Camera-type eye (tissue), 1 donor: Measurements from ENCODE around the genes PSMD10, PAK3, DCX, ALG13 and HTR2C.

GRCh38 chrX:107674929-107675144, 46.5 kb downstream of the PRPS1 start:
- RAMPAGE, long total RNA = no peak

GRCh38 chrX:107716643-107717124, 58.9 kb downstream of the TSC22D3 start:
- RAMPAGE, long total RNA = no peak

GRCh38 chrX:107731692-107732637, 43.6 kb downstream of the TSC22D3 start:
- RAMPAGE, long total RNA = no peak

GRCh38 chrX:107740531-107741246, 34.9 kb downstream of the TSC22D3 start:
- RAMPAGE, long total RNA = no peak

DNA sequence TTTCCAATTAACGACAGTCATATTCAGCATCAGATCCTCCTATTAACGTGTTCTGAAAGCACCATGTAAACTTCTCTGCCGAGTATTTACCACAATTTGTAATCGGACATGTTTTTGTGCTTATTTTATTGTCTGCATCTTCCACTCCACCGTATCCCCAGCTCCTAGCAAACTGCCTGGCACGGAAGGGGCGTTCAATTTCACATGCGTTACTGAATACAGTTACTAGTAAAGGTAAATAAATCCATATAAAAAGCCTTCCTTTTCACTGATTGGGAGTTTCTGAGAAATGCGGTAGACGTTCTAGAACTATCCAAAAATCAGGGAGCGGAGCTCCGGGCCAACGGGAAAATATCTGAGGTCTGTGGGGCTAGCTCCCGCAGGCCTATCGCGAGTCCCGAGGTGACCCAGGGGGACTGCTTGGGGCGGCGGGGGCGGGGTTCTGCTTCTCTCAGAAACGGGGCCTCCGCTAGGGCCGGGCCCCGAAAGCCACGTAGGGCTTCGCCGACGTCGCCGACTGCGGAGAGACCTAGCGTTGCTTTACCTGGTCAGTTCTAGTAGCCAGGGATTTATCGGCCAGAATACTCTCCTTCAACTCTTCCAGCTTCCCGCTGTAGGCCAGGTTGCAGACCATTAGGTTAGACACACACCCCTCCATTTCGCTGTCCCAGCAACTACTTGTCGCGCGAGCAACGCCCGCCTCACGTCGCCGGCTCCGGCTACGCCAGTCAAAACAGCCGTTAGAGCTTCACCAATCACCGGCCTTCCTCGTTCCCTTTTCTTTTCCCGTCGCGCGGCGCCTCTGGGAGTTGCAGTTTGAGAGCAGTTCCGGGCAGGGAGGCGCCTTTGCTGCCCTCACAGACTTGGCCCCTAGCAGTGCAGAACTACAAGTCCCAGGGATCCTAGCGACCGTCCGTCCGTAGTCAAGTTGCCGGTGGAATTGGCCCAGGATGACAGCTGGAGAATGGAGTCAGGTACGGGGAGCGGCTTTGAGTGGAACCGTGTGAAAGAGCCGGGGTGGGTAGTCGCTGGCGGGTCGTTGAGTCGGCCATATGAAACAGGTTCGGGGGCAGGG, at the start of gene PSMD10:
TSS of gene PSMD10 (minus strand) at position 680 of the 1,075 bp plus-strand sequence.
- RAMPAGE, long total RNA = start-site peak on the minus strand centred at position 676 of the sequence, 15 bp wide, 48 reads; start-site peak on the plus strand centred at position 925 of the sequence, 58 bp wide, 55 reads

DNA sequence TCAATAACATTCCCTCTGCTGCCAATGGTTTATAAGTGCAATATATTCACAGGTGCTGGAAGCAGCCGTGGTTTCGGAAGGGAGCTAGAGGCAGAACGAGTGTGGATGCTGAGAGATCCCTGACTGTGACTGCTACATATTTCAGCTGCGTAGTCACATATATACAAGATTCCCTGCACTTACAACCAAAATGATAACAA, 1.9 kb upstream of the IRS4 start:
- RAMPAGE, long total RNA = no peak

DNA sequence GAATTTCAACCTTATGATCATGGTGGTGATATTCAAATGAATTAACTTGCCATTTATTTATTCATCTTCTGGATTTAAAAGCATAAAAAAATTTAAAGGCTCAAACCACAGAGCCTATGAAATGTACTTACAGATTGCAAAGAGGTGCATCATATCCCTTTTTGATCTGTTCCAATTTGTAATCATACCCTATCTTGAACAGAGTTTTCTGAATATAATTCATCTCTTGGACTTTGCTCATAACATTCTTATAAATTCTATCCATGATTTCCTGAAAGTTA, 43.9 kb upstream of the KCNE5 start:
- RAMPAGE, long total RNA = no peak

- RAMPAGE, long total RNA = no peak
Measured at GRCh38 chrX:109689135-109689763, 43.8 kb downstream of the ACSL4 start.

DNA sequence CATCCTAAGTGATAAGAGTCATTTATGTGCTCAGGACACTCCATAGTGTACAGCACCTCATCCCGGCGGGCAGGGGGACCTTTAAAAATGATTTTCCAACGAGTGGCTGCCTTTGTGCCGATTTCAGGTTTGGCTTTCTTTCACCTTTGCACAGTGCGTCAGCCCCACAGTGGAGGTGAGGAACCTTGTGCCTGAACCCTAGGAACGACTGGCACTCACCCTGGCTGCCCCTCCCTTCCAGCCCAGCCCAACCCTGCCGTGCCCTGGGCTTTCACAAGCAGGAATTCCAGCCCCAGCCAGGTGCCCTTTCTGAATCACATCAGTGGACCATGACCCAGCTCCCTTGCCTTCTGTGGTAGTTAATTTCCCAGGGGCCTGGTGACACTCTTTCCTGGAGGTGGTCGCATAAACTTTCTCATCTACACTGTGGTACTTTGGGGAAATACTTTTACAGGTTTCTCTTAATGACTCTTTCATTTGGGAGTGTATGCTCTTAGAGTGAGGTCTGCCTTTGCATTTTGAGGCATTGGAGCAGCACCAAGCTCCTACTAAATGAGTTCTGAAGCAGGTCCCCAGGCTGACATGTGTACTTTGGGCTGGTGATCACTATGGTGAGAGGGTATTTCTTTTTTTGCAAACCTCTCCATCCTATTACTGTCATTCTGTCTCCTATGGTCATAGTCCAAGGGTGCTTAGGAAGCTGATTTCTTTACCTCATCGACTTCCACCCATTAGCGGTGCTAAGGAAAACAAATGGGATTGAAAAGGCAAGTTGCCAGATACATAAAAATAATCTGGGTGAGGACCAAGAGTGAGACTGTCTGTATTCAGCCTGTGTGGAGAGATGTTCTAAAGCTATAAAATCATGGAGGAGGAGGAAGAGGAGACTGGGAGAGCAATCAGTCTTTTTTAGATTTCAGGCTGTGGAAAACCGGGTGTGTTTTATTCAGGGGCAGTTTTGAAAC, 1.6 kb downstream of the TMEM164 start:
- RAMPAGE, long total RNA = no peak

- RAMPAGE, long total RNA = no peak
Measured at GRCh38 chrX:110020996-110022323, 18.5 kb downstream of the TMEM164 start.

DNA sequence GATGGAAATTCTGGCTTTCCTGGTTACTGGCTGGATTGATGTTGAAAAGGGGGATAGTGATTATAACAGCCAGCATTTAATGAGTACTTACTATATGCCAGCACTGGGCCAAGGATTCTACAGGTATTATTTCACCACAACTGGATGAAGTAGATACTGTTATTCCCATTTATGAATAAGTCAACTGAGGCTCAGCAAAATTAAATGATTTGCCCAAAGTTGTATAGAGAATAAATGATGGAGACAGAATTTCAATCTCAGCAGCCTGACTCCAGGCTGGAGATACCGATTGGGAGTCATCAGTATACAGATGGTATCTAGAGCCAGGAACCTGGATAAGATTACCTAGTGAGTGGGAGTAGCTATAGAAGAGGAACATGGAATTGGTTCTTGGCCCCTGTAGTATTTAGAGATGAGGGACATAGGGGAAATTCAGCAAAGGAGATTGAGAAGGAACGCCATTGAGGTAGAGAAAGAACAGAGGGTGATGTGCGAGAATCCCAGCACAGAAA, 135.3 kb downstream of the TMEM164 start:
- RAMPAGE, long total RNA = no peak

DNA sequence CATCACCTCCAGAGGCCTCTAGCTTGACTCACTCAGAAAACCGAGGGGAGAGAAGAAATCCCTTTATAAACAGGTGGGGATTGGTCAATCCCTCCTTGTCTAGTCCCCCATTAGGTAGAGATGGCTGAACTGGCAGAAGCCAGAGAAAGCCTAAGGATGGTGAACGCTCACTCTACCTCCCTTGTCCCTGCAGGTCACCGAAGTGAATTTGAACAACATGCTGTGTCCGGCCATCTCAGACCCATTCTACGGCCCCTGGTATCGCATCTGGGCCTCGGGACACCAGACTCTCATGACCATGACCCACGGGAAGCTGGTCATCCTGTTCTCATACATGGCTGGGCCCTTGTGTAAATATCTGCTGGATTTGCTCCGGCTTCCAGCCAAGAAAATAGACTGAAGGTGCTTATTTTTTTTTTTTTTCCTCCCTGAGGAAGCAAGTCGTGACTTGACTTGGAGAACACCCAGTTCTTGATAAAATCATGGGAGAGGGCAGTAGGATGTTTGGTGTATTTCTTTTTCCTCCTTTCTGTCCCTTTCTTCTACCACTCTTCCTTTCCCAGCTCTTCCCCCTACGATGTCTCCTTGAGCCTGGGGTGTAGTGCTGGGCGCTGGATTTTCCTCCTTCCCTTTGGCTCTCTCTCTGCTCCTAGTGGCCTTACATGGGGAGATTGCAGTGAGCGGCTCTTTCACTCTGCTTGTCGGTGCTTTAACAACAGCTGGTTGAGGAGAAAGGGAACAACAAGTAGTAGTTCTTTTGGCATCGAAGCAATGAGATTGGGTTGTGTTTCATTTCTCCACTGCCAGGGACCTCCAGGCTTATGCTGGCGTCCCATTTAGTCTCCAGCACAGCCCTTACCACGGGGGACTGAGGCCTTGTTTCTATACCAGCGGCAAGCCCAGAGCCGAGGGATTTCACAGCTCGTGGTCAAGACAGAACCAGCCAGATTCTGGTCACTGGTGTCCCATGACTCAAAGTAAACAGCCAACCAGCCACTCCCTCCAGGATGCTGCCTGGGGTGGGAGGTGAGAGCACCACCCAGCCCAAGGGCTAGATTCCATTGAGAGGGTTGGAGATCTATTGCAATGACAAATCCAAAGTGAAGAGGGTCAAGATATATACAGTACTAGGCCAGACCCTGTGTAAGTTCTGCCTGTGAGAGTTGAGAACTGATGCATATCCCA, 144.4 kb downstream of the AMMECR1 start:
- RAMPAGE, long total RNA = no peak

- RAMPAGE, long total RNA = no peak
Measured at GRCh38 chrX:111095673-111096440, at the start of gene PAK3. Gene PAK3 (plus strand): TSS chrX:111096191.

DNA sequence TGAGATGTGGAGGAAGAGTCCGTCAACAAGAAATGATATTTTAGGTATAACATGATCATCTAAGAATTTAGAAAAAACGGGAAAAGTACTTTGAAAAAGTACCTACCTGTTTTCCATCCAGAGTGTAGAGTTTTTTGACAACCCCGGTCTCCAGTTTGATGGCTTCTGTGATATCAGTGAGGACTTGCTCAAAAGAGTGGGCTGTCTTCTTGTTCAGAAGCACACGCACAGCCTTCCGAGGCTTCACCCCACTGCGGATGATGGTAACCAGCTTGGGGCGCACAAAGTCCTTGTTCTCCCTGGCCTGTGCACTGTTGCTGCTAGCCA, 11.1 kb downstream of the DCX start:
- RAMPAGE, long total RNA = no peak

DNA sequence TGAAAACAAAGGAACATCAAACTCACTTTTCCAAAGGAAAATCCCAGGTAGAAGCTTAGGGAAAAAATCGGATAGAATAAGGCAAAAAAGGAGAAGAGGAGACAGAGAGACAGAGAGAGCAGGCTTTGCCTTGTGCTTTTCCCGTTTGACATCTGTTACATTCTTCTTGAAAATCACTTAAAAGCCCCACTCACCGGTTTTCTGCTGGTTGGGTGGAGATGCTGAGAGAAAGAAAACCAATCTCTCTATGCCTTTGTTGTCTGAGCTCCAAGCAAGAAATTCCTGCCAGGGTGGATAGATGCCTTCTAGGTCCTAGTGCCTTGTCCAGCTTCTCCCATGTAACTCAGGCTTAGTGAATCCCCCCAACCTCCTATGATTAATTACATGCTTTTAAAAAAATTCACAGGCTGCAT, at the start of gene DCX:
TSS of gene DCX (minus strand) at position 249 of the 413 bp plus-strand sequence.
- RAMPAGE, long total RNA = start-site peak on the minus strand centred at position 254 of the sequence, 17 bp wide, 160 reads

- RAMPAGE, long total RNA = no peak
Measured at GRCh38 chrX:111680657-111681450, at the start of gene ALG13. Gene ALG13 (plus strand): TSS chrX:111681170.

DNA sequence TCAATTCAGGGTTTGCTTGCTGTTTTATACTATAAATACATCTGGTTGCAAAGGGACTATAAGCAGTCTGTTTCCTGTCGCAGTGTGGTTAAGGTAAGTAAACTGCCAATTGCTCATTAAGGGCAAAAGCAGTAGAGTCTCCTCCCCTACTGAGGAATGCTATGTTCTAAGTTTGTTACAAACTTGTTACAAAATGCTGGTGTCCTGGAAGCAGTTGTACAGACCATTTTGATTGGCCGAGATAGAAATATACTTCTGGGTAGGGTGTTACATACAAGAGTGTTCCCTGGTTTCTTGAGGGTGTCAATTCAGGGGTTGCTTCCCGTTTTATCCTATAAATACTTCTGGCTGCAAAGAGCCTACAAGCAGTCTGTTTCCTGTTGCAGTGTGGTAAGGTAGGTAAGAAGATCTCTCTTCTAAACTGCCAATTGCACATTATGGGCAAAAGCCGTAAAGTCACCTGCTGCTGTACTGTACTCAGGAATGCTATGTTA, 5.7 kb downstream of the TRPC5OS start:
- RAMPAGE, long total RNA = no peak

GRCh38 chrX:112832566-112833253, 7.9 kb downstream of the AMOT start:
- RAMPAGE, long total RNA = no peak

GRCh38 chrX:114466742-114467218, 117.1 kb upstream of the HTR2C start:
- RAMPAGE, long total RNA = no peak

DNA sequence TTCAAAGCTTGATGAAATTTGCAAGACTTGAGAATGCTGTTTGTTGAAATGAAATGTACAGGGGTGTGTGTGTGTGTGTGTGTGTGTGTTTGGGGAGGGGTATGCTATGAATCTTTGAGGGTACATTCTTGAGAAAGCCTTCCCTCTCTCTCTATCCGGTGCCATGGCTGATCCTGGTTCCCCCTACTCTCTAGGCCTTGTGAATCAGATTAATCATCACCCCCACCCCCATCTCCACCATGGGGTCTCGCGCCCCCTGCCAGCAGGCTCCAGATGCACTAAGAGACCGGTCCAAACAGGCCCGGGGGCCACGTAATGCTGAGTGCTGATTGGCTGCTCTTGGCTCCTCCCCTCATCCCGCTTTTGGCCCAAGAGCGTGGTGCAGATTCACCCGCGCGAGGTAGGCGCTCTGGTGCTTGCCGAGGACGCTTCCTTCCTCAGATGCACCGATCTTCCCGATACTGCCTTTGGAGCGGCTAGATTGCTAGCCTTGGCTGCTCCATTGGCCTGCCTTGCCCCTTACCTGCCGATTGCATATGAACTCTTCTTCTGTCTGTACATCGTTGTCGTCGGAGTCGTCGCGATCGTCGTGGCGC, at the start of gene HTR2C:
TSS of gene HTR2C (plus strand) at position 398 of the 596 bp plus-strand sequence.
- RAMPAGE, long total RNA = no peak